PFSK-1 (cell line): ENCODE measurements around a stretch of chr14.

- RRBS = no CpG with 5 or more reads among the region's 9 CpGs
These were observed 1264.5 kb downstream of the TMEM121 start for GRCh38 chr14:106790783-106791463.